ENCODE results near the gene ZNF182.

GRCh38 chrX:47558441-47558897, 2.5 kb upstream of the ARAF start:
- PRO-cap = no peak

DNA sequence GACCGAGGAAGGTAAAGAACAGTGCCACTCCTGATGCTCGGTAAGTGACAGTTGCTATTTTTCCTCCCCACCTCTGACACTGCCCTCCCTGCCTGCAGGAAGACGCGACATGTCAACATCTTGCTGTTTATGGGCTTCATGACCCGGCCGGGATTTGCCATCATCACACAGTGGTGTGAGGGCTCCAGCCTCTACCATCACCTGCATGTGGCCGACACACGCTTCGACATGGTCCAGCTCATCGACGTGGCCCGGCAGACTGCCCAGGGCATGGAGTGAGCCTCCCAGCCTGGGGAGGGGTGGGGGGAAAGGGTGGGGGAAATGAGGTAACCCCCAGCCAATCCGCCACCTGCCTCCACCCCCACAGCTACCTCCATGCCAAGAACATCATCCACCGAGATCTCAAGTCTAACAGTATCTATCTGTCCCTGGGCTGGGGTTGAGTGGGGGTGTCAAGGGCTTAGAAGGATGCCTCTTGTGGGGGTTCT, 7.7 kb downstream of the ARAF start:
- PRO-cap = no peak

DNA sequence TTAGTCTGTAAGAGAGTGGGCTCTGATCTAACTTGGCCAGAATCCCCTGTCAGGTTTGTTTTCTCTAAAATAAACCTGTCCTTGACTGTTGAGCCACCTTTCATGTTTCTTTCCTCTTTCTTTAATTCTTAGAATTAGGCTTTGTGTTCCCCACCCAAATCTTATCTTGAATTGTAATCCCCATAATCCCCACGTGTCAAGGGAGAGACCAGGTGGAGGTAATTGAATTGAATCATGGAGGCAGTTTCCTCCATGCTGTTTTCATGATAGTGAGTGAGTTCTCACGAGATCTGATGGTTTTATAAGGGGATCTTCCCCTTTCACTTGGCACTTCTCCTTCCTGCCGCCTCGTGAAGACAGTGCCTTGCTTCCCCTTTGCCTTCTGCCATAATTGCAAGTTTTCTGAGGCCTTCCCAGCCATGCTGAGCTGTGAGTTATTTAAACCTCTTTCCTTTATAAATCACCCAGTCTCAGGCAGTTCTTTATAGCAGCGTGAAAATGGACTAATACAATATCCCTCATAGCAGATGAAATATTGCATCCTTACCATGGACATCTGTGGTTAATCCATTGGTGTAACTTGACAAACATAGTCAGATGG, 17.5 kb upstream of the UXT start:
- PRO-cap = no peak

GRCh38 chrX:47749047-47749480, 87.6 kb upstream of the ZNF81 start:
- PRO-cap = no peak

- PRO-cap = no peak
These were observed 33.6 kb upstream of the ZNF81 start for GRCh38 chrX:47803129-47803513.

- PRO-cap = bidirectional peak, plus-strand start at chrX:48004147, minus-strand start at chrX:48004036
These were observed at the start of gene ZNF182 for GRCh38 chrX:48003210-48004519. TSS of gene ZNF182 (minus strand) at chrX:48003989.

GRCh38 chrX:48045670-48046352, 25.6 kb downstream of the ZNF630 start:
- PRO-cap = no peak

DNA sequence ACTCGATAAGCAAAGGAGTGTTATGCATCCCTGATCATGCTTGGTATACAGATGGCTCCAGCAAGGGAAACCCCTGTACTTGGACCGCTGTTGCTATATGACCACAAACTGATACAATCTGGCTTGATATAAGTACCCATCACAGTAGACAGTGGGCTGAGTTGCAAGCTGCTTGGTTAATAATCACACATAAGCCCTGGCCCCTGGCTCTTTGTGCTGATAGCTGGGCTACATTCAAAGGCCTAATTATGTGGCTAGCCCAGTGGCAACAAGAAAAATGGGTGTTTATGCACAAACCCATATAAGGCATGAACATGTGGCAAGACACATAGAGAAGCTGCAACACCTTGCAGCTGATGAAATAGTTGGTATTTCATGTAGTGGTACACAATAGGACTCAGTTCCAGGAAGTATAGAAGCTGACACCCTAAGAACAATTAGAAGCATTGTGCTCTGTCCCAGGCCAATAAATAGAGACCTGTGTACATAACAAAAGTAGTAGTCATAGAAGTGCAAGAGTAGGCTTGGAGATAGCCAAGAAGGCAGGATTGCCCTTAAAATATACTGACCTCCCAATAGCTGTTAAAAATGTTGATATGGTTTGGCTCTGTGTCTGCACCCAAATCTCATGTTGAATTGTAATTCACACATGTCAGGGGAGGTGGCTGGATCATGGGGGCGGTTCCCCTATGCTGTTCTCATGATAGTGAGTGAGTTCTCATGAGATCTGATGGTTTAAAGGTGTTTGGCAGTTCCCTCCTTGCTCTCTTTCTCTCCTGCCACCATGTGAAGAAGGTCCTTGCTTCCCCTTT, 14.7 kb upstream of the ZNF630 start:
- PRO-cap = no peak

DNA sequence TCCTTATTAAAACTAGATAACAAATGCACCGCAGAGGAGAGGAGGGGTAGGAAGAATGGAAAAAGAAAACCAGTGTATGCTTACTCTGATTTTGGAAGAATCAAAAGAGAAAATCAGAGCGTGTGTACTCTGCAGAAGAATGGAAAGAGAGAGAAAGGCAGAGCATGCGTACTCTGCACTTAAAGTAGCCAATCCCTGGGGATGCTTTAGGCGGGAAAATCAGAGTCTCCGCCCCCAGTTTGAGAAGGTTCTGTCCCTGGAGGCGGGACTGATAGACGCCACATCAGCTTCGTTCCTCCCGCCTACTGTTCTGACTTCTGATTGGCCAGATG, 23.6 kb downstream of the SSX1 start:
- PRO-cap = no peak

GRCh38 chrX:48520089-48520605, 1.5 kb upstream of the EBP start:
- PRO-cap = no peak

GRCh38 chrX:48520606-48521262, 874 bp upstream of the EBP start:
- PRO-cap = no peak

DNA sequence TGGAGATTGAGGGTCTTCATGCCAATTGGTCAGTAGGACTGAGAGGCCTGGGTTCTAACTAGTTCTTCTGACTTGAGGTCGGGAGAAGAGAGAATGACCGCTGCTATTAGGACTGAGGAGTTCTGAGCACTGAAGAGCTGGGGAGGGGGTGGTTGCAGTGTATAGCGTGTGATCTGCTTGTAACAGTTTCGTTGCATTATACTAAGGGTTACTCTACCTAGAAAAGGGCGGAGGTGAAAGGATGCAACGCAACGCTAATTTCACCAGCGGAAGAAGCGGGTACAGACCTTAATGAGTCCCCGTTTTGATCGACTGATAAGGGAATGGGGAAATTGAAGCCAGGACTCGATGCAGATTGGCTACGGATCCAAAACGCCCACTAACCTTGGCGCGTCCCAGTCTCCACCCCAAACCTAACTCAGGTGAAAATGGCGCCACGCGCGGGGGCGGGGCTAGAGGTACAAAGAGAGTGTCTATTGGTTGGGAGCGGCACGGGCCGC, 295 bp upstream of the EBP start:
- PRO-cap = bidirectional peak, plus-strand start outside the sequence, minus-strand start at position 317 of the sequence

DNA sequence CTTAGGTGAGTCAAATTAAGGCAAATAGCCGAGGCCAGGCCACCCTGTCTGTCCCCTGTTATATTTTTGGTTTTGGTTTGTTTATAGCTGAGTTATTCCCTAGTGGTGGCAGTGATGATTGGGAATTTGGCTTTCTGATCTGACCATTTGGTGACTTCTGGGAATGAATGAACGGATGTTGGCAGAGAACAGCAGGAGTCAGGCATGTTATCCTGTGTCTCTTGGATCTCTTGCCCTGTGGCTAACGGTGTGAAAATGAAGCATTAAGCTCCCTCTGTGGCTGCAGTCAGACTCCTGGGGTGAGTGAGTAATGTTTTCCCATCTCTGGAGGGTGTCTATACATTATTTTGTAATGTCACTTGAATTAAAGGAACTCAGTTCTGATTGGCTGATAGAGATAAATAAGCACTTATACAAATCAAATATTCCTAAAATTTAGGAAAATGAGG, 20.6 kb downstream of the WDR13 start:
- PRO-cap = no peak

DNA sequence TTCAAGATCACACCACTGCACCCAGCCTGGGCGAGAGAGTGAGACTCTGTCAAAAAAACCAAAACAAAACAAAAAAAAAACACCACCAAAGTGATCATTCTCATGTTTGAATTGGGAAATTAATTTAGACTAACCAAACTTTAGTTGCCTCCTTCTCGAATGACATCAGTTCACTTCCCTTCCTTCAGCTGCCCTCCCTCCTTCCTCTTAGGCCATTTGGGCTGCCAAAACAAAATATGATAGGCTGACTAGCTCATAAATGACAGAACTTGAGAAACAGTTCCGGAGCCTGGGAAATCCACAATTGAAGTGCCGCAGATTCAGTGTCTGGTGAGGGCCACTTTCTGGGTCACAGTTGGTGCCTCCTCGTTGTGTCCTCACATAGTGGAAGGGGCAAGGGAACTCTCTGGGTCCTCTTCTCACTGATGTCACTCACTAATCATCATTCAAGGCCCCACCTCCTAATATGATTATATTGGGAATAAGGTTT, 16.1 kb upstream of the WAS start:
- PRO-cap = no peak

DNA sequence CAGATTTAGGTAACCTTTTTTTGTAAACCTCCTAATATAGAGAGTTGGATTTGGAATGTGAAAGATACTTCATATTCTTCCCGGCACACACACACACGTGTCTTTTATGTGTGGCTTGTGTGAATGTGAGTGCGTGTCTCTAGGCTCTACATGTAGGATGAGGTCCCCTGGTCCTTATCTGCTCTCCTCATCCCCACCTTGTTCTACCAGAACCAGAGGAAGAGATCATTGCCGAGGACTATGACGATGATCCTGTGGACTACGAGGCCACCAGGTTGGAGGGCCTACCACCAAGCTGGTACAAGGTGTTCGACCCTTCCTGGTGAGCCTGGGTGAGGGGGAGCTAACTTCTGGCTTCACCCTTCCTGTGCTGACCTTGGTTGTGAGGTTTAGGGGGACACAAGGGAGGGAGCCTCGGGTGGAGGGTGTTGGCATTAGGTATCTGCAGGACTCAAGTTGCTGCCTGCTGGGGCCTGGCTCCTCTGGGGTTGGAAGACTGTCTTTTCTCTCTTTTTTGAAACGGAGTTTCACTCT, 3.3 kb downstream of the PQBP1 start:
- PRO-cap = no peak

GRCh38 chrX:48953574-48954115, 3.8 kb downstream of the OTUD5 start:
- PRO-cap = no peak

DNA sequence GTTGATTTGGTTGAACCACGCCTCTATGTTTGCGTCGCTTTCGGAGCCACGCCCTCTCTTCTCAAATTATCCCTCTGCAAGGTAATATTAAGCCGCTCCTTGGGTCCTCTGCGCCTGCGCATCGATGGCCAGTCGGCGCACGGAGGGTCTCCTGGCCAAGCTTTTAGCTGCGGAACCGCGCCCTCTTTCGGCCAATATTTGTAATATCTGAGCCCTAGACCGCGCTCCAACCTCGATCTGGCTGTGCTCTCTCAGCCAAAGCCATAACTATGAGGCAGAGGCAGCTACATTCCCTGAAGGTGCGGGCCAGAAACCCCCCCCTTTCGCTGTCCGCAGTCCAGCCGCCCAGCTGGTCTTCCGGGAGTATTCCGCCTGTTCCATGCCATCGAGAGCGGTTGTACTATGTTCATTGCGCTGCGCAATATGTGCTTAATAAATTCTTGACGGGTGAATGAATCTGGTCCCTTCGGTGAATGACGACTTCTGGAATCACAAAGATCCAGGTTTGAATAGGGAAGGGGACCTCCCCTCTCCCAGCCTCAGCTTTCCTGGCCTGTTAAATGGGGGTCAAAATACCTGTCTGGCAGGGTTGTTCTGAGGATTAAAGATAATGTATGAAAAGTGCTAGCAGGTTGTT, 670 bp upstream of the TFE3 start:
- PRO-cap = bidirectional peak, plus-strand start at position 279 of the sequence, minus-strand start at position 260 of the sequence

DNA sequence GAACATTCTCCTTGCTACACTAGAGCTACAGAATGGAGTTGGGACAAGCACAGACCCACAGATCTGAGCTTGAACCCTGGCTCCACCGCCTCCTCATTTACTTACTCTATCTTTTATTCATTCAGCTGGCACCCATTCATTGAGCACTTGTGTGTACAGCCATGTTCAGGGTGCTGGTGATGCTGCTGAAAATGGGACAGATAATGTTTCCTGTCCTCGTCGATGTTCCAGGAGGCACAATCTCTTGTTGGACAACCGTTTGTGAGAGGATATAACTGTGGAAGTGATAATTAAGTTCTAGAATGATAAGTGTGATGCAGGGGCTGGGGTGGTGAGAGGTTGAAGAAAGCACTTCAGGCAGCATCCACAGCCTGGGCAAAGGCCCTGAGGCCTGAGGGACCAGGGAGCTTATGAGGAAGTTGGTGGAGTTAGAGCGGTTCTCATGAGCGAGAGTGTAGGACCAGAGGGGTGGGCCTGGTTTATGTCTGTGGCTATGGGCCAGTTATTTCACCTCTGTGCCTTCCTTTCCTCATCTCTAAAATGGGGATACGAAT, 2.6 kb downstream of the CCDC120 start:
- PRO-cap = no peak

DNA sequence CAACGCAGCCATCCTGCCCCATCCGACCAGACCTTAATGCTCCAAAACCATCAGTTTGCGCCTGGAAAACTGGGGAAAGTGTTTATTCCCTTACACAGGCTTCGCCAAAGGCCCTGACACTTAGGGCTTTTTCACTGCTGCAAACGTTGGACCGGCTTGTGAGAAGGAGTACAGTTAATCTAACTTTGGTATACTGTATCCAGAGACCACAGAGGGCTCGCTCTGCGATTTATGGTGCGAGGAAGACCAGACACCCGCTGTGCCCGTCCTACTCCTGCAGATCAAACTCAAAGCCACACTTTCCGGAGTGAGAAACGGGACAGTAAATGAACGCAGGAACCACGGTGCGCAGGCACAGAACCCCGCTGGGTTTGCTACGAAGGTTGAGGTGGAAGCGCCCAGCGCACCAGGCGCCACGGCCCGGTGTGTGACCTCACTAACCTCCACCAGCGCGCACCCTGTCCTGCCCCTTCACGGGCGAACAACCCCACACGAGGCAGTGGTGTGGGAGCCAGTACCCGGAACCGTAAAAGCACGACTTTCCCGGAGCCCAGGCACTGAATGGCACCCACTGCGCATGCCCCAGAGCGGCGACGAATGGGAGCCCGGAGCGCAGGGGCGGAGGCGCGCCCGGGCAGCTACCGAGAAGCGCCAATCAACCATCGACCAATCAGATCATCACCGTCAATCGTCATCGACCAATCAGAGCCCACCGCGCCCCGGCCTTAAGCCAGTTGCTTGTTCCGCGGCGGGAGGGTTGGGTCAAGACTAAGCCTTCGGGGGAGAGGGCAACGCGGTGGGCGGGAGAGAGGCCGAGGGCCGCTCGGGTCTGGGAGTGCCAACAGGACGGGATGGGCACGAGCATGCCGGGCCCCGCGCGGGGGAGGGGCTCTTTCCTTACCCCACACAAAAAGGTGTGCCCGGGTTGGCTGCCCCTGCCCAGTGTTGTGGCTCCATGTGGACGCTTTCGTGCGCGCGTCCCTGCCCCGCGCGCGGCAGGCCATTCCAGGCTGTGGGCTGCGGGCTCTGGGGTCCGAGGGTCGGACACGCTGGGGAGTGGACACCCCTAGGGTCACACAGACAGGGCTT, 21.3 kb upstream of the WDR45 start:
- PRO-cap = bidirectional peak, plus-strand start at position 806 of the sequence, minus-strand start at position 534 of the sequence

DNA sequence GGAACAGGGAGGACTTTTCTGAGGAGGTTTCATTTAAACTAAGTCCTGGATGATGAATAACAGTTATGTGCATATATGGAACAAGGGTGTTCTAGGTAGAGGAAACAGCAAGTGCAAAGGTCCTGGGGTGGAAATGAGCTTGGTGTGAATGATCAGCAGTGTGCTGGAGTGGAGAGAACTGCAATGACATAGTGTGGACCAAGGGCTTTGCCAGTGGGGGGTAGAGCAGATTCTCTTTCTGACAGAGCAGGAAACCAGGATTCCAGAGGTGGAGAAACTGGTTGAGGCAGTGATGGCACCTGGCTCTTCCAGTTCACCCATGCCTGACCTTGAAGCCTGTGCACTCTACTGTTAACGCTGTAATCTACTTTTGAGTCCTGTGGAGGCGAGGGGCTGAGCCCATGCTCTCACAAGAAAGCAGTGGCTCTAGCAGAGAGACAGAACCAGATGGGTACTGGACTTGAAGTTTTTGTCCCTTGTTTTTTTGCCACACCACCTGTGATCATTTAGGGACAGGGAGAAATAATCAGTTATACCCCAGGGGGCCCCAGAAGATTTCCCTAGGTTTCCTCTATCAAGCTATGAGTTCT, 1.9 kb downstream of the PPP1R3F start:
- PRO-cap = no peak

Measured in neuron (in vitro differentiated cells).